Left cardiac atrium (tissue), 1 donor: ENCODE measurements around a stretch of chr15.

GRCh38 chr15:35068805-35069359 is 16.2 kb downstream of the NANOGP8 start:
- PRO-cap: no peak

GRCh38 chr15:35548453-35548815 is 2.5 kb upstream of the DPH6 start:
- PRO-cap: no peak

DNA sequence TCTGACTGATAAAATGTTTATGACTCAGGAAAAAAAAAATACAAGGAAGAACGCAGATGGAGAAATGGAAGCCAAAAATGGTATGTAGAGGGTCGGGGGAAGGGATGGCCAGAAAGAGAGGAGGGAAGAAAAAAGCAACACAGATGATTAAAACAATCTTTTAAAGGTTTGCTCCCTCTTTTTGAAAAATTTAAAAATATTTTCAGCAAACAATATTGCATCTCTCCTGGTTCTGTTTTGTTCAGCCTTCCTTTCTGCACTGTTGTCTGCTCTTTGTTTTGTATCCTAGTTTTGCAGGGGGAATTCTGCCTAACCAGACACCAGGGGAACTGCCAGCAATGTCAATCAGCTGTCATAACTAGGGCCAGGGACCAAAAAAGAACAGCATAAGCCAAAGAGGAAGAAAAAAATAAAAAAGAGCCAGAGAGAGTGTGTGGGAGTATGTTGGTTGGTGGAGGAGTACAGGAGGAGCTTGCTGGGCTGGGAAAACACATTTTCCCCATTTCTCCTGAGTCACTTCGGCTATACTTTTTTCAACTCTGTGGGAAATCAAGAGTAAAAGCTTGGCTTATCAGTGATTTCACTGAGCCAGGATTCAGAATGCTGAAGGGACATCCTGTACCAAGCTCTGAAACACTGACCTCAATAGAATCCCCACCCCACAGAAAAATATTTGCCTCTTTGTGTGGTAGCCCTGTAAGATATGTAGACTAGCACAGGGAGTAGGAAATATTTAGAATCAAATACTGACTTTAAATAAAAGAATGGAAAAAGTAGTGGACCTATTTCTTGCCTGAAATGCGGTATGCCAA is 144.7 kb upstream of the DPH6 start:
- PRO-cap: bidirectional peak, plus-strand start at position 423 of the sequence, minus-strand start at position 264 of the sequence

GRCh38 chr15:36887757-36887992 is 212.7 kb downstream of the MEIS2 start:
- PRO-cap: no peak

GRCh38 chr15:36969237-36969789 is 131.0 kb downstream of the MEIS2 start:
- PRO-cap: no peak

- PRO-cap: no peak
Measured at GRCh38 chr15:37084537-37085067, 15.7 kb downstream of the MEIS2 start.

- PRO-cap: bidirectional peak, plus-strand start at chr15:37101843, minus-strand start at chr15:37101739
Measured at GRCh38 chr15:37101624-37102789, 1.7 kb upstream of the MEIS2 start.

DNA sequence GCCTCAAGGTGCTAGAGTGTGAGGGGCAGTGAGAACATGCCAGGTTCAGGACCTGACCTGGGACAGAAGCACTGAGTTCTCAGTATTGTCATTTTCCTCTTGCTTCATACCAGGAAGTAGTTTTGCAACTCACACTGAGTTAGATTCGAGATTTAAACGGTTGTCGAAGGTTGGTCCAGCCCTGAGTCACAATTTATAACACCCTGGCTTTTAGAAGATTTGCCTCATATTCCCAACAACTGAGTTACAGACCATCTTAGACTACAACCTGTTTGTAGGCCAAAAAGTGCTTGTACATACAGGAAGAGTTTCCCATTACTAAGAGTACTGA is 11.9 kb upstream of the MEIS2 start:
- PRO-cap: no peak

- PRO-cap: no peak
Measured at GRCh38 chr15:37901962-37902452, 32.4 kb upstream of the TMCO5A start.

GRCh38 chr15:37994831-37995030 is 60.3 kb downstream of the TMCO5A start:
- PRO-cap: no peak

GRCh38 chr15:38053246-38053710 is 118.8 kb downstream of the TMCO5A start:
- PRO-cap: no peak

DNA sequence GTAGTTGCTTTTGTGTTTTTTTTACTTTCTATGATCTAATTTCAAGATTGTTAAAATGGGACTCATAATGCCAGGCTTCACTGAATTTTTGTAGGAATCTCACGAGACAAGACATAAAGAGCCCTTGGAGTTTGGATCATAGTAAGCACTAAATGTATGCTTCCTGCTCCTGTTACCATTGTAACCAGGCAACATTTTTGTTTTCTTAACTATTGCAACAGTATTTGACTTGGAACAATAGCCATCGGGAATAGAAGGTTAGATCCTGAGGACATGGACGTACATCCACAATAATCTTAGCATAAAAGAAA is 131.2 kb downstream of the TMCO5A start:
- PRO-cap: no peak

GRCh38 chr15:38068894-38069490 is 134.6 kb downstream of the TMCO5A start:
- PRO-cap: no peak

DNA sequence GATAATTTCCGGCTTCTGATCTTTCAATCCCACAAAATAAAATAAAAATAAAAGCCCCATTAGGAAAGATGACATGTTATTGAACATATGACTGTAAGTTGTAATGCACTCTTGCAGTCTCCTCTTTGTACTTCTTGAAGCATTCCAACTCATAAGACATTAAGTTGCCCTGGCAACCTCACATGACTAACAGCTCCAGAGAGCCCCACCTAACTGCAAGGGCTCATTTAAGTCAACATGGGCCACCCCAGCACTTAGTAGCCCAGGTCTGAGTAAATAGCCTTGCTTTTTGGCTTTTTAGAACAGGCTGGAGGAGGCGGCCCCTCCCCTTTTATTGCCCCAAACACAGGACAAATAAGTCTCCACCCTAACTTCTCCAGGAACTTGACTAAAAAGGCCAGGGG is 135.1 kb downstream of the TMCO5A start:
- PRO-cap: no peak

- PRO-cap: no peak
Measured at GRCh38 chr15:38072228-38072509, 137.7 kb downstream of the TMCO5A start.

- PRO-cap: no peak
Measured at GRCh38 chr15:38209746-38210029, 42.9 kb upstream of the SPRED1 start.

DNA sequence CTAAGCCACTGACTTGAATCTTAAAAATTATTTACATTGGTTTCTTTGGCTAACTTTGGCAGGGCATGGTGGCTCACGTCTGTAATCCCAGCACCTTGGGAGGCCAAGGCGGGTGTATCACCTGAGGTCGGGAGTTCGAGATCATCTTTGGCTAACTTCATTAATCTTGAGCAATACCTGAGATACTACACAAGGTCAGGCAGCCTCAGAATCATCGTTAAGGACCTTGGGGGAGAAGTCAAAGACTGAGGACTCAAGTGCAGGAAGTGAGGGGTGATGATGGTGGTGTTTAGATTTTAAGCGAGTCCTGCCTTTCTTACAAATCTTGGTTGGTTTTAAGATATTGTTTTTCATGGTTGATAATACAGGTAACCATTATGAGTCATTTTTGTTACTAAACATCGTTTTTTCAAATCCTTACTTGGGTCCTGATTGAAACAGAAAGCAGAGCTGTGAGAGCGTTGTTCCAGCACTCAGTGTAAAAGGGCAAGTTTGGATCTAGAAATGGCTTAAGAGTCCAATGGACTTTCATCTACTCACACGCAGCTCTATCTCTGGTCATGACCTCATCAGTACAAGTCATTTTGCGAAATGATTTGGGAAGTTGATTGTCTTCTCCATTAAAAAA is 4.2 kb downstream of the RASGRP1 start:
- PRO-cap: no peak

- PRO-cap: no peak
Measured at GRCh38 chr15:38868168-38868872, 303.7 kb upstream of the RASGRP1 start.

DNA sequence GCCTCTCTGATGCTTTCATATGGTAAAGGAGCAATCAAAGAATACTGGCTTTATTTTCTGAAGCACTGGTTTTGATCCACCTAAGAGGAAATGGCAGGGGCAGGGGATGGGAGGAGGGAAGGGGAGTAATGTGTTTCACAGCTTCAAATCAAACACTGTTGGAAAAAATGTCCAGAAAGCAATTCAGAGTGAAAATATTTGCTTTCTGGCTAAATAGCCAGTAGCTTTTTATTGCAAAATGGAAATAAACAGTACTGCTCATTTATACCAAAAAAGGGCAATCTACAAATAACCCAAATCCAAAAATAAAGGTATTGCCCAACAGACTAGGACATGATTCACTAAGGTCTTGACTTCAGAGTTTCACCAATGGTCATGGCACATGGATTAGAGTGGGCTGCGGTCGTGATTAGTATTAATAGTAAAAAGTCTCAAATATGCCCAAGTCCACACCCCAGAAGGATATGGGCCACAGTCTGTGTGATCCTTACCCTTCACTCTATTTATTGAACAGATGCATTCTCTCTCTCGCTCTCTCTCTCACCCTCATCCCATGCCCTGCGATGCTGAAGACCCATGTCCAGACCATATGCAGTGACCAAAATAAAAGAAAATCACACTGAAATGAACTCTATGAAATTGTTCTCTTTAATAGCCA is 279.2 kb upstream of the THBS1 start:
- PRO-cap: no peak

DNA sequence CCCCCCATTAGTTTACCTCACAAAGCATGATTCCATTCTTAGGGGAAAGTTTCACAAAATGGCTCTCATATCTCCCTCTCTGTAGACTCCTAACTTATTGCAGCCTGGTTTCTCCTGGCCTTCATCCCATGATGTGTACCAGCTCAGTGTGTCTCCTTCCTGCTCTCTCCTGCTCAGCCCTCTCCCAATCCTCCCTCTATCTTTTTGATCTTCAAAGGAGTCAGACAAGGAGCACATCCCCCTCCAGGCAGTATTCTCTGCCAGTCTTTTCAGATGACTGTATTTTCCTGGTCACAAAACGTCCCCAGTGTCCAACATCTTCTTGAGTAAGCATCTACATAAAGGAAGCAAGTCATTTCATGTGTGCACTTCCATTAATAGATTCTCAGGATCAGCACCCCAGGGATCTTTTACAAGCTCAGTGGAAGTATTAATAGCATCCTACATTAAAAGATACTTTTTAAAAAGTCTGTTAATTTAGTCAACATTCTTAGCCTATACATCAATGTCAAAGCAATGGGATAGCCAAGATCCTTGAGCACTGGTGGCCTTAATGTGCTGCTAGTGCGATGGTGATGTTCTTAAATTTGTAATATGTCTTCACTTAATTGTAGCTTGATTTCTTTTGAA is 148.8 kb upstream of the THBS1 start:
- PRO-cap: no peak